ENCODE data around the gene B3GALT1.

GRCh38 chr2:161278360-161279604, 29.4 kb upstream of the PSMD14 start:
- RRBS, result no CpG with 5 or more reads among the region's 16 CpGs

DNA sequence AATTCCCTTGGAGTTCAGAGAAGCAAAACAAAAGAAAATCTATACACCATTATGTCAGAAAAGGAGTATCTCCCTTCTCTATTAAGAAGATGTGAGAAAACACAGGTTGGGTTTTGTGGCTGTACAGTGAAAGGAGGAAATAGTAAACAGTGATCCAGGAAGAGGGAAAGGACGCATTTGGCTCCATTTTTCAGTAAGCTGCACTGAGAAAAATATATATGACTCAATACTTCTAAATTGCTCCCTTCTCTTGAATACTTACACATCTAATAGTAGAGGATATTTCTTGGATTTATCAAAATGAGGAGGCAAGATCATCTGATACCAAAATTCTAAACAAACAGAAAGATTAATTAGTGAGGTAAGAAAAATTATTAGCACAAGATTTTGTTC, 59.9 kb downstream of the DPP4 start:
- RRBS, result no CpG with 5 or more reads among the region's 1 CpG

DNA sequence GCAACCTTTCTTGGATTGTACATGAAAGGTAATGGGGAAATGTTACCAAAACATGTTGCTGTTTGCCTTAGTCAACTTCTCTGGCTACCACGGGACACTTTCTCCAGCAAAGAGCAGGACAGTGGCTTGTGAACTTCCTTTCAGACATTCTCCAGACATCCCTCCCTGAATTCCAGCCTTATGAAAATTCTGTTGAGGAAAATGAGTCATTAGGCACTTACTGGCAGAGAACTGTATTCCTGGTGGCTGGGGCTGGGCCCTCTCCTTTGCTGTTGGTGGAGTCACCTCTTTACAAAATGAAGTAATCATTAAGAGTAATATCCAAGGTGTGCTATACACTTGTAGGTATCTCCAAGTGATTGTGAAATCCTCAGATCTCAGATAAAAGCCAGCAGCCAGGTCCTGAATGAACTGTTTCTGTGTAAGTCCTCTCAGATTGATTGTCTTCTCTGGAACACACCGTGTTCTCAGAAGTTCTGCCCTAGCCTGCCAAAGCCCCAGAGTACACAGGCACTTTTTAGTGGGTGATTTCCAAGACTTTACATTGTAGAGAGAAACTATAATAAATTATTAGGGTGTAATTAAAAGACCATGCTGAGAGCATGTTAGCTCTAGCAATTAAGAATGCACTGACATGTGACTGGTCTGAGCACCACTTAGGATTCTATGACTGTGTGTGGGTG, 1.4 kb upstream of the FAP start:
- RRBS, result no CpG with 5 or more reads among the region's 2 CpGs

DNA sequence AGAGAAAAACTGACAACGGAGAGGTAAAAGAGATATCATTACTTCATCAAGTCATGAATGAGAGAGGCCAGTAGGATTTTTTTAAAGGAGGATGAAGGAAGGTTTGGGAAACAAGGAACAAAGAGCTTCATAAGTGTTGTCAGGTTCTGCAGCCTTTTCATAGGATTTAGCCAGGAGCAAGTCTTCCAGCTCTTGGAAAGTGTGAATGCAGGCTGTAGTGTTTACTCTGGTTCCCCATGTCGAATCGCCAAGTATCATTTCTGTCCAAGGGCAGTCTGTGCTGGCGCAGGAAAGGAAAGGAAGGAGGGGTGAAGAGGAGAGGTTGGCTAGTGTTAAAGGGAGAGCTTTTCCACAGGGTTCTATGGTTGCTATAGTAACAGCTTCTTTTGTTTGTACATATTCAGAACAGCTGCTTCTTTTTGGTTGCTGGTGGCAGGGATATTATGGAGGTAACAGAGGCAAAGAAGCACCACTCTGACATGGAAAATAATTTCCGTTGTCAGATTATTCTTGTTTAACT, 70.0 kb downstream of the KCNH7 start:
- RRBS, result no CpG with 5 or more reads among the region's 5 CpGs

GRCh38 chr2:163121396-163121975, 282.9 kb upstream of the KCNH7 start:
- RRBS, result no CpG with 5 or more reads among the region's 5 CpGs

GRCh38 chr2:163732515-163733128, 3.2 kb downstream of the FIGN start:
- RRBS, result no CpG with 5 or more reads among the region's 6 CpGs

- RRBS, result no CpG with 5 or more reads among the region's 9 CpGs
Observed at GRCh38 chr2:164514314-164515356, 106.6 kb downstream of the GRB14 start.

DNA sequence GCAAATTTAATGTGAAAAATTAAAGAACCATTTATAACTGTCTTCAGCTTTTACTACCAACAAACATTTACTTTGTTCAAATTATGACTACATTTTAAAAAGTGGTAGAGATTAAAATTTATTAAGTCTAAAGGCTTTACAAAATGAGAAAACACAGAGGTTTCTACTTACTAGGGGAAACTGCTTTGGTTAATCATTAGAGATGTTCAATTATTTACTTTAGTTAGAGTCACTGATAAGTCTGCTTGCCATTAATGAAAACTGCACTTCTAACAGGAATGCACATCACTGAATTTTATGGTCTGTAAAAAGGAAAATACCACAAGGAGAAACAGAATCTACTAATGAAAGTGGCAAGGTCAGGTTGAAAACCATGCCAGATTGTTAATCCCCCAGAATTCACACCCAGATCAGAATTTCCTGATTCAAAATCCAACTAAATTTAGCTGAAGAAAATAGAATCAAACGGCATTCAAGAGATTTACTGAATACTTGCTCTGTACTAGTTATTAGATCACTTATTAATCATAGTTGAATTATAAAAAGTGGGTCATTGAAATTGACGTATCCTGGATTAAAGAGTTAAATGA, 90.5 kb upstream of the GRB14 start:
- RRBS, result no CpG with 5 or more reads among the region's 2 CpGs

DNA sequence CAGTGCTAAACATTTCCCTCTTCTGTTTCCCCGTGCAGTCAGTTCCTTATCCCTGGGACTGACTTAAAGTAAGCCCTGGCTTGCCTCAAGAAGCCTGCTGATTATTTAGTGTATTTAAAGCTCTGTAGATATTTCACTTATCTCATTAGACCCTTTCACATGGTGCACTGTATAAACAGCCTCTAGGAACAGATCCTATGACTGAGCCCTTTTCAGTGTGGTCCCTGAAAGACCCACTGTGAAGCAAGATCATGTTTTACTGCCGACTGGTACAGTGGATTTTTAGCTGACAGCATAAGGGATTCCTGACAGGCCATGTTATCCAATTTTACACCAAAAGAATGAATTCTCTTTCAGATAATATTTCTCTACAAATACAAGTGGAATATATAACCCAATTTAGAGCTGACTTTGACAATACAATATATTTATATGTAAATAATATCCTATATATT, 44.7 kb downstream of the SLC38A11 start:
- RRBS, result no CpG with 5 or more reads among the region's 2 CpGs

- RRBS, result no CpG with 5 or more reads among the region's 1 CpG
Observed at GRCh38 chr2:165682439-165682891, 111.6 kb downstream of the GALNT3 start.

DNA sequence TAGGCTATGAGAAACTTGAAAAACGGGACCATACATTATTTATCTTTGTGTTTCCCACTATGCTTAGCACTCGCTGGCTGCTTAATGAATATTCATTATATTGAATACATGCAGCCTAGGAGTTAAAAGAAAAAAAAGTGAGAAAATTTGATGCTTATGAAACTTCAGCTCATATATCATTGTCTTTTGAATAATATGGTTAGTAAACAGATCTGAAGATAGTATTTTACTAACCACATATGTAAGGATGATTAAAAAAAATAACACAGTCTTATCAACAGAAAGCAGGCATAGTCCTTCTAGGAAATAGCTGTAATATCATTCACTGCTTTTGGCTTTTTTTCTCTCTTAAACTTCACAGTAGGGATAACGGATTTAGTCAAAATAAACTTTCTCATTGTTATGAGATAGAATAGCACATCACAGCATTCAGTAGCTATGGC, 67.2 kb downstream of the TTC21B start:
- RRBS, result no CpG with 5 or more reads among the region's 3 CpGs

DNA sequence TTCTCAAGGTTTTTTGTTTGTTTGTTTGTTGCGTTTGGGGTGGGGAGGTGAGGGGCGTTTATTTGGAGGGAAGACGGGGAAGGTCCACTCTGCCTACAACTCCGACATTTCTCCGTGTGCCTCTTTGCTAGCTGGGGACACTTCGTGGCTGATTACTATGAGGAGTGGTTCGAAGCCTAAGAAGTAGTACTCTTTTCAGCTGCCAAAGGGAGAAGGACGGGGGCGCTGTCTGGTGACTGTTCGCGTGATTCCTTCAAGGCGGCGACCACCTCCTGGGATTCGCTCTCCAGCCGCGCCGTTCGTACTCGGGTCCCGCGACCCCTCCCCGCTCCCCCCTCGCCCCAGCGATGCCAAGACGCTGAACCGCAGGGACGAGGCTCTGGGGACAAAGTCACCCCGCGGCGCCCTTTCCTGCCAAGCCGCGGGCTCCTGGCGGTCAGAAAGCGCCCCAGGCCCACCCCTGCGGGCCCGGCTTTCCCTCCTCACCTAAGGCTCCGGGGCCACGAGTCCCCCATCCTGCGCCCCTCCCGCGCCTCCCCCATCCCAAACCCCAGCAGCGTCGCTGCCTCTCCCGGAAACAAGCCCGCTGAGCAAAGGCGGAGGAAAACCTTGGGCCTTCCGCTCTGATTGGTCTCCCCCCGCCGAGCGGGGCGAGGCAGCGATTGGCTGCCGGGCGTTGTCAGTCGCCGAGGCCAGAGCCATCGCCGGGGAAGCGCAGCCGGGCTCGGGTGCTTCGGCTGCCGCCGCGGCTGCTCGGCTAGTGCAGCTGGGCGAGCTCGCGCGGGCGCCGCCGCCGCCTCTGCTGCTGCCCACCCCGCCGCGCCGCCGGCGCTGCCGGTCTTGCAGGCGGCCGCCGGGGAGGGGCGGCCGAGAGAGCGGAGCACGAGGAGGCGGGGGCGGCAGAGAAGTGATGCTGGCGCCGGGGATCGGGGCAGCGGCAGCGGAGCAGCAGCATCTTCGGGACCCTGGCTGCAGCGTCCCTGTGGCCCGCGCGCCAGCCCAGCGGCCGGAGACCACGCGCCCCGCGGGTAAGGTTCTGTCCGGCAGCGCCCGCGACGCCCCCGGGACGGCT, at the start of gene B3GALT1:
TSS of gene B3GALT1 (plus strand) at position 695 of the 1,072 bp plus-strand sequence.
- RRBS, result 2% methylated on average over 47 of the region's 113 CpGs

DNA sequence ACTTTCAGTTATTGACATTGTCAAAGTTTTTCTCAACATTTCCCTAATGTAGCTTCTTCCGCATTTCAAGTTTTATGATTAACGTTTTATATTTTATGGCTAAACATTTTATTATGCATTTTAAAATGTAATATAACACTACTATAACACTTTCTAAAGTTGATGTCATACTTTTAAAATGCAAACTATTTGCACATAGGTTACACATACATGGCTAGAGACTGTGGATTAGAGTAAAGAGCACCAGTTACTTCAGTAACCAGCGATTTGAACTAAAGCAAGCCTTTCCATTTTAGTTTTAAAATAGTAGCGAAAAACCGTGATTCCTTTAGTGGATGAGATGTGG, 91.0 kb downstream of the B3GALT1 start:
- RRBS, result no CpG with 5 or more reads among the region's 5 CpGs

- RRBS, result no CpG with 5 or more reads among the region's 3 CpGs
Observed at GRCh38 chr2:167750727-167751182, 458.0 kb downstream of the B3GALT1 start.

DNA sequence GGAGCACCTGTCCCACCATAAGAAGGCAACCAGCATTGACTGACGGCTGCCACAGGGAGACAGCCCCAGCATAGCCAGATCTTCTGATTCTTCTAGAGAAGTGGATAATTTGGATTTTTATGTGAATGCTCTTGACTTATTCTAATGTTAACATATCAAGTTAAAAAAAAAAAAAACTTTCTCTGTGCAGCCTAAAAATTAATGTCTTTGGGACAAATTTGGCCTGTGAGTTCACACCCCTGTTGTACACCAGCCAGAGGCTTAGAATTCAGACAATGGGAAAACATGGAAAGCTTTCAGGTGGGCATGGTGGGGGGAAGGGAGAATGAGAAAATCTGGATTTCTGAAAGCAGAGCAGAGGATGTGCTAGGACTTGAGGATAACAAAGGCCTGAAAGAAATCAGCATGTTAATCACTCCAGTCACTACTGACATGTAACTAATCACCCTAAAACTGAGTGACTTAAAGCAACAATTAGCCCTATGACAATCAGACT, 163.5 kb downstream of the STK39 start:
- RRBS, result no CpG with 5 or more reads among the region's 1 CpG

DNA sequence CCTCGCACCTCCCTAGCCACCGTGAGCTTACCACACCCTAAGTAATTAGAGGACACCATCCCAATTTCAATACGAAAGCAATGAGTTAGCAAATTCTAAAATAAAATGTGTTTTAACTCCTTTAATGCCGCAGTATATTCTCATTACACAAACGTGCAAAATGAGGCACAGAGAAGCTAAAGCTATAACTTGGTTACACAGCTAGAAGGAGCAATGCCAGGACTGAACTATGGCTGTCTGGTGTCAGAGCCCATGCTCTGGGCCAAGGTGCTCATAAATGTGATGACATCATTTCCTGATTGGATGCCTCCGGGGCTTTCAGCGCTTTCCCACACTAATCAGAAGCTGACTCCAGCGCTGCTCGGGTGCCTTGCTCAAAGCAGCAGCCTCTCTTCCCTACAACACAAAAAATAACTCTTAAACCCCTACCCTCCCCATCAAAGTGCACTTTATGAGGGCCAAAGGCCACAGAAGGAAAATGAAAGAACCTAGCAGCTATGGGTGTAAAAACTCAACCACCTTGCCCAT, 90.8 kb downstream of the STK39 start:
- RRBS, result no CpG with 5 or more reads among the region's 9 CpGs

Measured in foreskin fibroblast (primary cell).